Metanephros (tissue), 2 donors: ENCODE results near the genes HSFY1 and KDM5D.

GRCh38 chrY:4036167-4036617 lies 457.3 kb downstream of the TGIF2LY start:
- RAMPAGE, long total RNA, result no peak

- RAMPAGE, long total RNA, result no peak
Observed at GRCh38 chrY:6909828-6910265, 650 bp upstream of the TBL1Y start.

- RAMPAGE, long total RNA, result no peak
Observed at GRCh38 chrY:10197407-10198272, 670.0 kb downstream of the TSPY10 start.

GRCh38 chrY:11116912-11117353 lies 1584.1 kb upstream of the USP9Y start:
- RAMPAGE, long total RNA, result no peak

GRCh38 chrY:11214644-11215177 lies 1486.3 kb upstream of the USP9Y start:
- RAMPAGE, long total RNA, result no peak

DNA sequence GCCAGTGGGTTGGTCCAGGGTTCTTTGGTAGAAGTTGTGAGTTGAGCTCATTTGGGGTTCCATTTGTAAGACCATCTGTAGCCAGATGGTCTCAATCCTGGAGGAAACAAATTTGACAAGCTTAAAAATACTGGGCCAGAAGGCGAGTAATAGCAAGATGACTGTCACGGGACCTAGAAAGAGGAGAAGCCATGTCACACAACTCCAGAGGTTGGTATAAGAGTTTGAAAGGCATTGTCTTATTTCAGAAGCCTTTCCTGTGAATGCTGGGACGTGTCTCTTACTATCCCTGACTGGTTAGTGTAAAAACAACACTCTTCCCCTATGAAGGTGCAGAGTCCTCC lies 100.6 kb upstream of the USP9Y start:
- RAMPAGE, long total RNA, result no peak

DNA sequence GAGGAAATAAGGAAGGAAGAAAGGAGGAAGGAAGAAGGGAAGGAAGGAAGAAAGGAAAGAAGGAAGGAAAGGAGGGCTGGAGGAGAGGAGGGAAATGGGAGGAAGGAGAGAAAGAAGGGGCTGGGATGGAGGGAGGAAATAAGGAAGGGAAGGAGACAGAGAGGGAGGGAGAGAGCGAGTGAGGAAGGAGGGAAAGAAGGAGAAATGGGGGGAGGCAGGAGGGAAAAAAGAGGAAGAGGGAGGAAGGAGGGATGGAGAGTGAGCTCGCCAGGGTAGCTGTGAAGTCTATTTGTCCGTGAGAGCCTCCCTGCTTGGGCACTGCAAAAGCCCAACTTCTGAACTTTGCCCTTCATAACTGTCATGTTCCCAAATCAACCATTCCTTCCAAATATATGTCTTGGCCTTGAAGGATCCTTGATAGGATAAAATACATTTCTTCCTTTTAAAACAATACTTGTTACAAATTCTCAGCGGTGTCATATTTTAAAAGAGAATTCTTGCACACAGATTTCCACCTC lies 145.4 kb downstream of the VCY1B start:
- RAMPAGE, long total RNA, result no peak

- RAMPAGE, long total RNA, result no peak
Observed at GRCh38 chrY:18546371-18547001, at the start of gene HSFY1. Gene HSFY1 (plus strand): TSS chrY:18546720.

DNA sequence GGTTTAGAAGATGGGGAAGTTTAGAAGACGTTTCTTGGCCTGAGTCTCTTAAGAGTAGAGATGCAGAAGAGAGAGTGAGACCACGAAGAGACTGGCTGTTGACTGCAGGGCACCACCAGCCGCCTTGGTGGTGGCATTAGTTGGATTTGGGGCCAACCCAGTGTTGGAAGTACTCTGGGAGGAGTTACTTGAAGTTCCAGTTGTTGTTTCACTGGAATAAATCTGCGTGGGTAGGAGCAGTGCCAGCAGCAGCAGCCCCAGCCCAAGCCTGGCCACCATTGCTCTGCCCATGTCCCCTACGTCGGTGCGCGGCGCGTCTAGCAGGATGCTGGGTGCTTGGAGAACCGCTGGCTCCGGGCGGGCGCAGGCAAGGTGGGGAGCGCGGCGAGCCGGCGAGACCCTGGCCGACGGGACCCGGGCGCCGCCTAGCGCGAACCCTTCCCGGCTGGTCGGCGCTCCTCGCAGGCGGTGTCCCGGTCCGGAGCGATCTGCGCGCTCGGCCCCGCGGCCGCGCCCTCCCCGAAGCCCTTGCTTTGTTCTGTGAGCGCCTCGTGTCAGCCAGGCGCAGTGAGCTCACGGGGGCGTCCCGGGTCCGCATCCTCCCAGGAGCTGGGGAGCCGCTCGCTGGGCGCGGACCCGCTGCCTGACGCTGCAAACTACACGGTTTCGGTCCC lies 219.0 kb upstream of the HSFY2 start:
- RAMPAGE, long total RNA, result no peak

GRCh38 chrY:19042328-19042701 lies 268.8 kb upstream of the HSFY2 start:
- RAMPAGE, long total RNA, result no peak

- RAMPAGE, long total RNA, result no peak
Observed at GRCh38 chrY:19744619-19745465, at the start of gene KDM5D. Gene KDM5D (minus strand): TSS chrY:19744726.